ENCODE measurements around the gene PRAMEF15.

DNA sequence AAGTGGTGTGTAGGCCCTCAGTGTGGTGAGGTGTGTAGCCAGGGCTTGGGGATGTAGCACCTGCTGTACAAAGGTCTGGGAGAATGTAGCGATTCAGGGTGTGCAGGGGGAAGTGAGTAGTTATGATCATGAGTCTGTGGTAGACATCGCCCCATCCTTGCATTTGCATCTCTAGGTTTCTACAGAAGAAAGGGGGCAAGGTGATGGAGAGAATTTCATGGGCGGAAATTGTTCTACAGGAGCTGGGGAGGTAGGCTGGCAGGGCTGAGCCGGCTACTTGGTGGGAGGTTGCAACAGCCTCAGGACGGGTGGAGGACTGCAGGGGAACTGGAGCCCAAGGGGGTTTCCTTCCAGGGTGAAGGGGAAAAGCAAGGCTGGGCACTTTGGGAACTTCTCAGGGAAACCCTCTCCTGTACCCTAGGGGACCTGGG lies 14.7 kb upstream of the TNFRSF1B start:
- PRO-cap: no peak

DNA sequence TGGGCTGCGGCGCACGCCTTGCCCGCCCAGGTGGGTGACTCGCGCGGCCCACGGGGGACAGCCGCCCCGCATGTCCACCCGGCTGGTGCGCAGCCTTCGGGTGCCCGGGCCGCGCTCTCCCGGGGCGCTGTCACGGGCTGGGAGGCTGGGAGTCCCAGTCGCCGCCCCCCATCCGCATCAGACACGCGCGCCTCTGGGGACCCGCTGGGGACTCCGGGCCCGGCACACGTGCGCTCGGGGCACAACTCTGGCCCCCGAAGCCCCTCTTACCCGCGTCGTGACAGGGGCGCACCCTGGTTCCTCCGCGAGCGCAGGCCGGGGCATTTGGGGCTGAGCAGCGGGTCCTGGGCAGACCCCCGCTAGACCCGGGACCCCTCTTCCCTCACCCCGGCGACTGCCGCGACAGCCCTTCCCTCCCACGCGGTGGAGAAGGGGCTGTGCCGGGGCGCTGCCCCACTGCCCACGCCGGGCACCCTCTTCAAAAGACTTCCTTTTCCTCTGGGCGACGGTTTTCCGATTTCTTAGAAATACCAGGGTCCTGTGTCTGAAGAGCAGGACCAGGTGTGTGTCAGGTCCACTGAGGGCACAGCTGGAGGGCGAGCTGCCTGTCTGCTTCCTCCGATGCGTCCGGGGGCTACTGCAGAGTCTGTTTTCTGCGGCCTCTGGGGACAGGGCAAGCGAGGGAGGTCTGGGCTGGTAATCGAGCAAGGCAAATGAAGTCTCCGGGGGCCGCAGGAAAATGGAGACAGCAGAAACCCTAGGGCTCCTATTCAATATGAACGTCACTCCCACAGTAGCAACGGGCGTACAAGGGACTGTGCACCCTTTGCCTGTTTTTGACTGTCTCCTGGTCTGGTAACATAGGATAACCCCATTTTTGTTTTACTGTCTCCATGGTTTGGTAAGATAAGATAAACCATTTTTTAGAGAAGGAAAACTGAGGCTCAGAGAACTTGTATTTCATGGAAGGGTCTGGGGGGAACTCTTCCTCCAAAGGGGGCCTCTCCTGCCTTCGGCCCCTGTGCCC lies 662 bp downstream of the TNFRSF1B start:
- PRO-cap: no peak

DNA sequence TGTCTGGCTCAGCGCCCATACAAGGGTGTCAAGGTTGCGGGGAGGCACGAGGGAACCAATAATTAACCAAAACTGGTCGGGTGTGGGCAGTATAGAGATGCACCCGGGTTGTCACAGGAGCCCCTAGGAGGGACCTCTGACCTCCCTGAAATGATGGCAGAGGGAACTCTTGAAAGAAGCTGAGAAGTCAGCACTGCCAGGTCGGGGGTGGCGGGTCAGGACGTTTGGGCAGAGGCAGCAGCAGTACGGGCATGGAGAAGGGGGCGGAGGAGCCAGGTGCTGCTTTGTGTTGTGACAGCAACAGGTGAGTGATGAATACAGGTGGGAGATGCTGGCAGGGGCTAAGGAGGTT lies 11.7 kb downstream of the TNFRSF1B start:
- PRO-cap: no peak

GRCh38 chr1:12476028-12476445 lies 142.0 kb downstream of the DHRS3 start:
- PRO-cap: no peak

DNA sequence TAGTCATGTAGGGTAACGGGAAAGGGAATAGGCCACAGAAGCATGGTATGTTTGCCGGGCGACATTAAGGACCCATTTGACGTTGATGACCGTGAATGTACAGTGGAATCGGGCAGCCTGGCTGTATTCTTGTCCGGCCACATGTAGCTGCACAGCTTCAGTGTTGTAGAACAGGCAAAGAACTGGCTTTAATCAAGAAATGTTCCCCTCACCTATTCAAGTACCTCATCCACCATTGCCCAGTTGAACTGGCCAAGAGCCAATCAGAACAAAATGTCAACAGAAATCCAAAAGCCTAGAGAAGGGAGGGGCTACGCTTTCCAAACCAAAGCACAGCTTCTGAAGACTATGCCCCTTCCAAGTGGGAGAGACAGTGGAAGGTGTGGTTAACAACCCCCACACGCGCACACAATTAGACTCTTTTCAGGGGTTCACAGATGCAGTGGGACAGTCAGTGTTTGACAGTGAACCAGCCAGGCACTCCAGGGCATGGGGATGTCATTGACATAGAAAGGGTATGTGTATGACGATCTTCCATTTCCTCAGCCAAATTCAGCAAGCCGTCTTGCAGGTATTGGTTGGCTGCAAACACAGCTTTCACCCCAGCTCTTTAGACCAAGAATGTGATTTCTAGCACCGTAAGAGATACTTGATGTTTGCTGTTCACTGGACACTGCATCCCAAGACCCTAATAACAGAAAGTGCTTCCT lies 104.6 kb downstream of the DHRS3 start:
- PRO-cap: no peak

DNA sequence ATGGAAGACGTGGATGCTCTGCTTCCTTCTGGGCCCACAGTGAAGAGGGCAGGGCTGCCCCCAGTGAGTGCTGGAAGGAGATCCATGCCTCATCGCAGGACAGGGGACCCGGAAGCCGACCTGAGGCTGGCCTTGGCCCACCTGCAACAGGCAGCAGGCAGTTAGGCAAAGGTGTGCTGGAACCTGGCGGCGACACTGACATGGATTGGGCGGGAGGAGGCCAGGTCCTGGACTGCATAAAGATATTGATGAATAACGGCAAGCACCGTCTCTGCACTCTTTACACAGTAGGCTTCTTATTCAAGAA lies 62.5 kb downstream of the DHRS3 start:
- PRO-cap: no peak

- PRO-cap: no peak
These were observed 3.6 kb downstream of the DHRS3 start for GRCh38 chr1:12614215-12614981.

- PRO-cap: no peak
These were observed at the start of gene PRAMEF15 for GRCh38 chr1:13315207-13315817. PRAMEF15 (plus strand) TSS chr1:13315581.

DNA sequence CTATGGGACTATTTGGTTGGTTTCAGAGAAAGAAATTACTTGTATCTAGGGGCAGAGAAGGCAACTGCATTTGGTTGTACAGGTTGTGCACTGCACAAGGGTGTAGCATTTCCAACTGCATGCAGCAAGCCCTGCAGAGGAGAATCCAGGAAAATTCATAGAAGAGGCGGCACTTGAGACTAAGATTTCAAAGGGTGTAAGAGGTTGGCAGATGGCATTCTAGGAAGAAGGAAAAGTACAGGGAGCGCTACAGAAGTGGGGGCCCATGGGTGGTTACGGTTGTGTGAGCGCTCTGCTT lies 27.9 kb downstream of the PRAMEF20 start:
- PRO-cap: no peak

DNA sequence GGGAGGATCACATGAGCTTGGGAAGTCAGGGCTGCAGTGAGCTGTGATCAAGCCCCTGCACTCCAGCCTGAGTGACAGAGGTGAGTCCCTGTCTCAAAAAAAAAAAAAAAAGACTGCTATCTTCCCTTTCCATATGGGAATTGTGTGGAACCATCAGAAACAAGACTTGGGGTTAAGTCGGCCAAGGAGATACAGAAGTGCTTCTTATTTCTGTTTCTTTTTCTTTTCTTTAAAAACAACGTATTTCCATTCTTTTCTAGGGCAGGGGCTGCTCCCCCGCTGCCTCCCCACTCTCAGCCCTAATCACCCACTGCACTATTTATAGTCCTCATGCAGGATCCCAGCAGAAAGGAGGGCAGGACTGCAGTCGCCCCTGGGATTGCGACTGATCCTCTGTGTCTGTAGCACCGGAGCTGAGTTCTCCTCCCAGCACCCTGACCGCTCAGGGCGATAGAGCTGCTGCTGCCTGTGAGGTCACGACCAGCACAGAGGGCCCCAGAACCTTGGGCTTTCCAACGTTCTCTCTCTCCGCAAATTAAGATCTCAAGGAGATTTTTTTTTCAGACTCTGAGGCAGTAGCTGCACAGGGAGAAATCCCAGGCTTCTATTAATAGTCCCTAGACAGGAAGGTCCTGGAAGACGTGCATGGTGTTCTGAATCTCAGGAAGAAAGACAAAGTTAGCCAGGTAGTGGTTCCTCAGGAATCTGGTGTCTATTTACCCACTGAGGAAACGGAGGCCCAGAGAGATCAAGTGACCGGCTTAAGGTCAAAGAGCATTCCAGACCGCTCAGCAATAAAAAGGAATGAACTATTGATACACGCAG lies 46.7 kb downstream of the PRAMEF20 start:
- PRO-cap: no peak

GRCh38 chr1:13593483-13594295 lies 10.1 kb downstream of the PDPN start:
- PRO-cap: no peak

DNA sequence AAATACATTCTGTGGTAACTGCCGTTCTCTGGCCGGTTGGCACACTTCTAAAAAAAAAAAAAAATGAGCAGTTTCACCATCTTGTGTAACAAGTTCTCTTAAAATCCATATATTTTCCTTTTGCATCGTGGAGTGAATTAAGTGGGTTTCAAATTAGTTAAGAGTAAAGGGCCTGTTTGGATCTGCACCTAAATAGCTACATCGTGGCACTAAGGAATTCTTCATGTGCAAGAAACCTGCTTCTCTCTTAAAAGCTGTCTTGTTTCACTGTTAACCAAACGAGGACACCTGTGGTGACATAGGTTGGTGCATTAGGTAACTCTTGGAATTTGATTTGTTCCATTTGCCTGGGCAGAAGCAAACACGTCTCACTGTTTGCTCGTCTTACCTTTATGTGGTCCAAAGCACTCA lies 60.8 kb downstream of the PRDM2 start:
- PRO-cap: no peak

- PRO-cap: no peak
These were observed 61.4 kb downstream of the PRDM2 start for GRCh38 chr1:13761329-13761832.

DNA sequence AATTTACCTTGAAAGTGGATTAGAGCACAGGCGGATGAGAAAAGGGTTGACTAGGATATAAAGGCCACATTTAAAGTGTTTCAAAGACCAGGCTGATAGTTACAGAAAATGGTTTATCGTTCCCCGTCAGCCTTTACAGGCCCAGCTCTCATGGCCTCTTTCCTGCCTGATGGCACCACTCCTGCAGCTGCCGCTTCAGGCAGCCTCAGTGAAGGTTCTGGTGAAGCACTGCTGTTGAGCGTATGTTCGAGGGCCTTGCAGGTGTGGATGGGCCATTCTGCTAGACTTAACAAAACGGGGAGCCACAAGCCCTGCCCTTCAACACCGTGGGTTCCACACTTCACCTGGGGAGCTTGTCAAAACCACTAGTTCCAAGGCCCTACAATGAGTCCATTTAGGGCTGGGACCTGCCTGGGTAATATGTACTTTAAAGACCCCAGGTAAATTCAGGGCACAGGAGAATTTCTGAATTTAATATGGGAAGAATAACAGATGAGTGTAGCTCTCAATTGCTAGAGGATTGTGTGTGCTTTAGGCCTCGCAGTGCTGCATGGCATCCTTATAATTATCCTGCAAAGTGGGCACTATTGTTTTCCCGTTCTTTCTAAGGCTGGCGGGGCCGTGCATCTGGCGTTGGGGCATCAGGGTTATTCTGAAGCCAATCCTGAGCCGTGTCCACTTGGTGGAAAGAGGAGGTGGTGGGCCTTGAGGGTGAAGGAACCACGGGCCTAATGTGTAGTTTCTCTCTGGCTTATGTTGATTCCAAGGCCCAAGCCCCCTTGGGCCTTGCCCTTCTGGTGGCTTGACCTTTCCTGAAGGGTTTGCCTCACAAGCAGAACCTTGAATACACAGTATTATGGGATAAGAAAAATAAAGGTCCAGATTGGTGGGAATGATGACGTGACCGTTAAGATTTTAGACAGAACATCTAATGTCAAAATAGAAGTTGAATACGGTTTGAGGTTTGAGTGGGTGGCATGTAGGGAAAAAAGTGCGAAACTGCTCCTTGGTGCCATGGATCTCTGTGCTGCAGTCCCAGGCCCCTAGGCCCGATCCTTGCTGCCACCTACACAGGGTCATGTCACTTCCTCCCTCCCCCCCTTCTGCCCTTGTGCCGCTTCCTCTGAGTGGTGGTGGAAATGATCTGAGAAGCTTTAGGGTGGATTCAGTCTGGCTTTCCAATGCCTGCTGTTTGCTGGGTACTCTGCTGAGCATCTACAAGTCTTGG lies 90.2 kb downstream of the PRDM2 start:
- PRO-cap: no peak

- PRO-cap: unidirectional peak, minus-strand start at chr1:13893728
These were observed 193.5 kb downstream of the PRDM2 start for GRCh38 chr1:13893345-13894035.

- PRO-cap: no peak
These were observed 248.9 kb downstream of the PRDM2 start for GRCh38 chr1:13948482-13949623.

GRCh38 chr1:13997139-13997639 lies 297.2 kb downstream of the PRDM2 start:
- PRO-cap: no peak

DNA sequence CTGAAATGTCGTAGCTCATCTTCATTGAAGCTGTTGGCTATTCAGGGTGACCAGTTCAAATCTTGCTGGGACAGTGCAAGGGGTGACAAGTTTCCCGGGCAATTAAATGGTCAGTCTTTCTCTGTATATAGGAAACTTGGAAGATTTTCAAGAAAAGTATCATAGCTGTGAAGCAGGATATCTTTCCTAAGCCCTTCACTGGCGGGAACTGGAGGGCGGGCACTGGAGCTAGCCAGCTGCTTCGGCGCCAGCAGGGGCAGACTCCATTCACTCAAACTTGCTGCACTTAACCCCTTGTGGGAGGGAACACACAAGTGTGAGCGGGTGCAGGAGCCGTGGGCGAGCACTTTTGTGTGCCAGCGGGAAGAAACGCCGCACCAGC lies 232.2 kb upstream of the KAZN start:
- PRO-cap: no peak

DNA sequence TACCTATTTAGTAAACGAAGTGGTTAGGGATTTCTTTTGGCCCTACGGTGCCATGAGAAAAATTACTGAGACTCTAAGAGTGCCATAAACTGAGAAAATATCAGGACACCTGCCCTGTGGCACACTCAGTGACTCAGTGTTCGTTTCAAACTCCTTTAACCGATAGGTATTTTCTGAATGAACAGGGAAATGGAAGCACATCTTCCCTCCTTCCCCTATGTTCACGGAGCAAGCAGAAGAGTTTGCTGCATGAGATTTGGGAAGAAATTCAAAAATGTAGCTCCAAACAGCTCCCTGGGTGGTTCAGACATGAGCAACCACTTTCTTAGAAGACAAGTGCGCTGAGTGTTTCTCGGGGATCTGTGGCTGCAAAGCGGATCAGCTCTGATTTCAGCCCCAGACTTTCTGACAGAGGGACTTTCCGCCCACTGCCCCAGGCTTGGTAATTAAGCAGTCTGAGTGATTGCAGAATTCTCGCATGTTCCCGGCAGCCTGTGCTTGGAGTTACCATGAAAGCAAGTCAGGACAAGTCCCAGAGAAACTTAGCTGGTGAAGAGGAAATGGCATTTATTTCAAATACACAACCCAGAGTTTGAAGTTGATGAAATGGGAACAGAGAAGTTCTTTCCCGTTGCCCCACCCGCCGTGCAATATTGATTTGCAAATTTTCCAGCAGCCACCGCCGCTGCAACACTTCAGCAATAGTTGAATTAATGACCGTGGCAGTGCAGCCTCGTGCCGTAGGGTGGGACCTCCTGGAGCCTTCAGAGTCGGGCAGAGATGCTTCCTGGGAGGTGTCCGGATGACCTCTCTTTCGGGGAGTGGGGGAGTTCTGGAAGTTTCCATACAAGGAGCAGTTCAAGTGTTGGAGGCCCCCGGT lies 134.5 kb downstream of the KAZN start:
- PRO-cap: no peak

DNA sequence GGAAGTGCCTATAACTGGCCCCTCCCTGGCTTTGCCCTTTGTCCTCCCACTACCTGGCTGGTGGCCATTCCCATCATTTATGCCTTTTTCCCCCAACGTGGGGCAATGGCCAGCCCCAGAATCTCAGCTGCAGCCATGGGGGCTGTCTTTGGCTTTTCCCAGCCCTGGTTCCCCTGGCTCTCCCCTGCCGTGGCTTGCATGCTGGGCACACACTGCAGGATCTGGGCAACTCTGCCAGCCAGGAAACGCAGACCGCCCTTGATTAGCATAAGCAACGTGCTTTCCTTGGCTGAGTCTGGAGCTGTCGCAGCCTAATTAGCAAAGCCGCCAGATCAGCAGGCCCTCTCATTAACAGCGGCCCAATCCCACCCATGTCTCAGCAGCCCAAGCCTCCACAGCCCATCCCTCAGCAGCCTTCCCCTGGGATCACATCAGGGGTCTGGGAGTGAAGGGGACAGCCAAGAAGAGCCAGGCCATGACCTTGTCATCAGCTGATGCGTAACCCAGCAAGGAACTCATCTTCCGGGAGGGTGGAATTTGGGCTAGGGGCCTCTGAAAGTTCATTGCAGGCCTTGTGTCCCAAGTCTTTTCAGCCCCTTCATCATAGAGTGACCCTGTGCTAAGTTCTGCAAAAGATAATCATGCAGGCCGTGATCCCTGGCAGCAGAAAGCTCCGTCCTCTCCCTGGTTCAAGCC lies 258.3 kb upstream of the TMEM51 start:
- PRO-cap: no peak

Data from jejunum (tissue), 1 donor.